Parietal lobe (tissue), 2 donors: Measurements from ENCODE around the genes FXN, SMC5 and CEMIP2.

GRCh38 chr9:68560146-68560530, 19.5 kb upstream of the TMEM252 start:
- RAMPAGE, long total RNA, result no peak

GRCh38 chr9:68728121-68728762, 23.2 kb downstream of the PIP5K1B start:
- RAMPAGE, long total RNA, result no peak

DNA sequence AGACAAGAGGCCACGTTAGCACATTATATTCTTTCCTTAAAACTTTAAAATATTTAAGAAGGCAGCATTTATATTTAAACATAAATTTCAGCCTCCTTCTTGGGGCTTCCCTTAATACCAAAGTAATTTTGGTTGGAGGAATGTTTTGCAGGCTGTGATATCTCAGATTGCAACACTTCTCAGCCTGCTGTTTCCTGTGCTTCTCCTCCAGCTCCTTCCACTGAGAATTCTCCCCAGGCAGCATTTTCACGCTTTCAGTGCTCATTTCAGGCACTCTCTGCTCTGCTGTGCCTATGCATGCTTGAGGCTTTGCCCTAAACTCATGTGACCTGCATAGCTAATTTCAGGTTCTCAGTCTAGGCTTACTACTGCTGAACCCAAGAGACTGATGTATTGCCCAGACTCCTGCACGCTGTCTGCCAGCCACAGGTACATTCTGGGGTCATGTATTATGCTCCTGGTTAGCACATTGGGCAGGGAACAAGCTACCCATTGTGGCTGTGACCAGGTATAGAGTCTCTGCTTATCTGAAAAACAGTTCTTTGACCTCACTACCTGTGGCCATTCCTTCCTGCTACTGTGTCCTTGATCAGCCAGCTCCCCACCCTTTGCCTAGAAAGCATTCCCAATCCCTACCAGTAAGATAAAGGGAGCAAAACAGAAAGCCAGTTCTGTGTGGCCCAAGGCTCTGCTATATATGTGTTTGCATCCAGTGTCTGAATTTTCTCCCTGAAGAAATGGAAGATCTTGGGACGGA, 34.6 kb downstream of the PIP5K1B start:
- RAMPAGE, long total RNA, result no peak

GRCh38 chr9:68996512-68996961, 17.4 kb downstream of the PRKACG start:
- RAMPAGE, long total RNA, result no peak

GRCh38 chr9:69035617-69036349, at the start of gene FXN:
FXN (plus strand) TSS chr9:69035752.
- RAMPAGE, long total RNA, result no peak

GRCh38 chr9:69078466-69079055, 43.0 kb downstream of the FXN start:
- RAMPAGE, long total RNA, result no peak

DNA sequence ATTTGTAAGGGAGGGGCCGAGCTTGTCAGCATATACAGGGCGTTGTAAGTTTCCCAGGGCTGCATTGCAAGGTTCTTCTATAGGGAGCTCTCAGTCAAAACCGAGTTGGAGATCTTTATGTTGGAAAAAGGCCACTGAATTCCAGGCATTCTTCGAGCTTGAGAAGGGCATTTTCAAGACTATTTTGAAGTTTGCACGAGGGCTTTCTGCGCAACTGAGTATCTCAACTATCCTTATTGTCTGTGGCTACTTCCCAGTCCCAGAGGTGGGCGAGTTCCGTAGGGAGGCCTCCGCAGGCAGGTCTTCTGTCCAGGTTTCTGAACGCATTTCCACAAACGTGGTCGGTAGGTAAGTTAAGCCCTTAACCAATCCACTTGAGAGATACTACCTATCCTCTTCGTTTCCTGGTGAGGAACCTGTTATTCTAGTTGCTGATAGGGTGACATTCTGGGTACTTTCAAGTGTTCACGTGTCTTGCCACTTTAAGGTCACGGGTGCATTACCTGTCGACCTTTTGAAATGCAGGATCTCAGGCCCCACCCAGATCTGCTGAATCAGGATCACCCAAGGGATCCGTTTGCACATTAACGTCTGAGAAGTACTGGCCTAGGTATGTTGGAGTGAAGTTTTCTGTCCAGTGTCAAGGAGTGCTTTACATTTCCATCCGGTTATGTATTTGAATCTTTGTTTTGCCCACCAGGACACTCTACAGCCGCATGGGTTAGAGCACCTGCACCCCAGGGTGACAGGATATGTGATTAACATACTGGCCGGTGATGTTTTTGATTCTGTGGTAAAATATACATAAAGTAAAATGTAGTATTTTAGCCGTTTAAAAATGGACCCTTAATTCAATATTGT, 51.3 kb upstream of the TJP2 start:
- RAMPAGE, long total RNA, result no peak

DNA sequence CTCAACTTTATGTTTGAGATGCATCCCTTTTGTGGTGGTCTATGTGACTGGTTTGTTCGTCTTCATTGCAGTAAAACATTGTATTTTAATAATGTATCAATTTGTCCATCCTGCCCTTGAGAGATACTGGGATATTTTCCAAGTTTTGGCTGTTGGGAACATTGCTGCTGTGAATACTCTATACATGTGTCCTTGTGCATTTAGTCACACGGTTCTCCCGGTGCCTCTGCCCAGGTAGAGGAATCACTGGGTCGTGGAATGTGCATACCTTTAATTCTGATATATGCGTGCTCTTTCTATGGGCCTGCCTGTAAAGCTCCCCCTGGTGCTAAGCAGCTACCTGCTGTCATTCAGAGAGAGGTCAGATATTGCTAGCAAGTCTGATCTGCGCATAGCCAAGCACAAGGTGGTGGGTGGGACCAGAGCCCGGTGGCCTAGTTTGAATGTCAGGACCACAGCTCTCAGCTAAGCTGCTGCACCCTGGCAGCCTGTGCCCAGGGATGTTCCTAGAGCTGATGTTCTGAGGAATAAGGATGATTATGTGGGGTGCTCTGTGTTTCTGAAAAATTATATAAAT, 33.3 kb downstream of the TJP2 start:
- RAMPAGE, long total RNA, result no peak

DNA sequence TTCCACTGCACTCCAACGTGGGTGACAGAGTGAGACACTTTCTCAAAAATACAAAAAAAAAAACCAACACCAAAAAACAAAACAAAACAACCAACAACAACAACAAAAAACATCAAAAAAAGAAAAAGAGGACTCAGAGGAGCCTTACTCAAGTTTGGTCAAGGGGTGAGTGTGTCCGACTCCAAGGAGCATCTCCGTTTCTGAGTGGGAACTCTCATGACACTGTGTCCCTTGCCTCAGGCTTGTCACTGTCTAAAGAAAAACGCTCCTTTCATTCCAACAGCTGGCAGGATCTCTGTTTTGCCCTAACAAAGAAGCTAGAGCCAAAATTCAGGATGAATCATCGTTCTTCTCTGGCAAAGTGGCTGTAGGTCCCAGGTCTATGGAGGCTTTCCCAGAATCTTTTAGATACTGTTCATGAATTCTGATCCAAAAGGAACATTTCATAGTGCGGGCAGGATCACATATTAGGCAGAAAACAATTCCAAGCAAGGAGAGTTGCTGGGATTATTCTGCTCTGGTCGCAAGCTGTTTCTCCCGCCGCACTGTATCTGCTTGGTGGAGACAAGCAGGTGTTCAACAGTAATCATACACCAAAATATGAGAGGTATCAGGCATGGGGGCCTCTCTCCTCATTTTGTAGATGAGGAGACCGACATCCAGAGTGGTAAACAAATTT, 72.4 kb downstream of the ENTREP1 start:
- RAMPAGE, long total RNA, result no peak

GRCh38 chr9:69867250-69867663, 46.6 kb downstream of the CFAP95 start:
- RAMPAGE, long total RNA, result no peak

DNA sequence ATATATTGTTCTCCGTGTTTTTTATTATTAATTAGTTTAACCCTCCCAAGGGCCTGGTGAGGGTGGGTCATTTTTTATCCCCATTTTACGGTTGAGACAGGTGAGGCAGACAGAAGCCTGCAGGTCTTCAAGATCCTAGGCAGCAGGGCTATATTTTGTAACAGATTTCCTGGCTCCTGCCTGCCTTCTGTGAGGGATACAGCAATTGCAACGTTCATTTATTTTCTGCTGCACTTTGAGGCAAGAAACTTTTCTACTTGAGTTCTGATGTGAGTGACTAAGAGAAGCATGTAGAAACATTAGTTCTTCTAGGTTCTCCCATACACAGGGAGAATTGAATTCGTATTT, 14.8 kb downstream of the MAMDC2 start:
- RAMPAGE, long total RNA, result no peak

GRCh38 chr9:70170213-70170704, 88.5 kb upstream of the SMC5 start:
- RAMPAGE, long total RNA, result no peak

DNA sequence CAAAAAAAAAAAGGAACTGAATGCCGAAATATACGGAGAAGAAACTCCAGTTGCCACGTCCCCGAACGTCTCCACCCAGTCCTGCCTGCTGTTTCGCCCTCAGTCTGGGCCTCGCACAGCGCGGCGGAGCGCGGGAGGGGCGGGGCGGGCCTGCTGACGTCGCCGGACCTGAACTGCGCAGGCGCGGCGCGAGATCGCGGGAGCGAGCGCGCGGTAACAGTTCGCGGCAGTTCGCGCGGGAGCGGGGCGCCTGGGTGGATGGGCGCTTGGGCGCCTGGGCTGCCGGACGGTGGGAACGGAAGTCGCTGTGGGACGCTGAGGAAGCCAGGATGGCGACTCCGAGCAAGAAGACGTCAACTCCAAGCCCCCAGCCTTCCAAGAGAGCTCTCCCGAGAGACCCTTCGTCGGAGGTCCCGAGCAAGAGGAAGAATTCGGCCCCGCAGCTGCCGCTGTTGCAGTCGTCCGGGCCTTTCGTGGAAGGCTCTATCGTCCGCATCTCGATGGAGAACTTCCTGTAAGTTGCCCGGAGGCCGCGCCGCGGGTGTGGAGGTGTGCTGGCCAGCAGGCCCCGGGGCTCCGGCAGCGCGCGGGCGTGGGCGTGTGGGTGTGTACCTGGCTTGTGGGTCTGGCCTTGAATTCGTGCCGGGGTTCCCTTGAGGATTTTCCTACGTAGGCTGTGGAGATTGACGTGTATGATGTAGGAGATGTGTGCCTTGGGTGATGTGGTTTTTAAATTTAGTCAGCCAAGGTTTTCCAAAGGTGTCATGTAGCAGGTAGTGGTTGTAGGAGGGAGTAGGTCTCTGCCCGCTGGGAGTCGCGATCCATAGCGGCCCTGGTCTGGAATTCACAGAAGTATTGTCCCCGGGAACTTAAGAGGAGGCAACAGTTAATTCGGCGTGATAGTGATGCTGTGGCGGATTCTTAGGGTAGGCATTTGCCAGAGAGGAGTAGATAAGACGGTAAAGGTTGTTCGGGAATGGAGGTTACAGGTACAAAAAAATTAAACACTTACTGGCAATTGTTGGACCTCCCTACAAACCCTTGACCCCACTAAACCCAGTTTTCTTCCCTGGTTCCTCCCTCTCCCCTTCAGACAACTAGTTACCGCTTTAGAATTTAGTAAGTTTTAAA, at the start of gene SMC5:
TSS of gene SMC5 (plus strand) at position 229 of the 1,131 bp plus-strand sequence.
- RAMPAGE, long total RNA, result no peak

- RAMPAGE, long total RNA, result no peak
These were observed 7.6 kb downstream of the KLF9 start for GRCh38 chr9:70406684-70407447.

GRCh38 chr9:70411649-70412711, 2.5 kb downstream of the KLF9 start:
- RAMPAGE, long total RNA, result no peak

DNA sequence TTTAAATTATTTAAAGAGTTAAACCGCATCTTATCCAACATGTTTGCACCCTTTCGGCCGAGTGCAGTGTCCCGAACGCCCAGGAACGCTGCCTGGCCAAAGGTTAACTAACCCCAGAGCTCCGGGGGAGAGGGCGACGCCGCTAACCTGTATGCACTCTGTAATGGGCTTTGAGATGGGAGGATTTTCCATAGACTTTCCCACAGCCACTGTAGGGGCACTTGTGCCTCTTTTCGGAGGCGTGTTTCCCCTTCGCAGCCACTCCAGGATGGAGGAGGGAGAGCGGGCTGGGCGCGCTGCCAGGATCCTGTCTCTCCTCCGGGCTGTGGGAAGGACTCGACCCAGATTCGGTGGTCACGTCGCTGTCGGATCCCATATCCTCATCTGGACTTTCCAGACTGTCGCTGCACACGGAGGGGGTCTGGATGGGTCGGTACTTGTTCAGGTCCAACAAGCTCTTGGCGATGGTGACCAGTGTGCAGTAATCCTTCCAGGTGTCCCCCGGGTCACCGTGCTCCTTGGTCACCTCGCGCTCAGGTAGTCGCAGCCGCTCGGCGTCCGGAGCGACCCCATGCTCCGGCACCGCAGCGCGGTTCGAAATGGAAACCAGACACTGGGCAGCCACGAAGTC, 1.6 kb downstream of the KLF9 start:
- RAMPAGE, long total RNA, result no peak

DNA sequence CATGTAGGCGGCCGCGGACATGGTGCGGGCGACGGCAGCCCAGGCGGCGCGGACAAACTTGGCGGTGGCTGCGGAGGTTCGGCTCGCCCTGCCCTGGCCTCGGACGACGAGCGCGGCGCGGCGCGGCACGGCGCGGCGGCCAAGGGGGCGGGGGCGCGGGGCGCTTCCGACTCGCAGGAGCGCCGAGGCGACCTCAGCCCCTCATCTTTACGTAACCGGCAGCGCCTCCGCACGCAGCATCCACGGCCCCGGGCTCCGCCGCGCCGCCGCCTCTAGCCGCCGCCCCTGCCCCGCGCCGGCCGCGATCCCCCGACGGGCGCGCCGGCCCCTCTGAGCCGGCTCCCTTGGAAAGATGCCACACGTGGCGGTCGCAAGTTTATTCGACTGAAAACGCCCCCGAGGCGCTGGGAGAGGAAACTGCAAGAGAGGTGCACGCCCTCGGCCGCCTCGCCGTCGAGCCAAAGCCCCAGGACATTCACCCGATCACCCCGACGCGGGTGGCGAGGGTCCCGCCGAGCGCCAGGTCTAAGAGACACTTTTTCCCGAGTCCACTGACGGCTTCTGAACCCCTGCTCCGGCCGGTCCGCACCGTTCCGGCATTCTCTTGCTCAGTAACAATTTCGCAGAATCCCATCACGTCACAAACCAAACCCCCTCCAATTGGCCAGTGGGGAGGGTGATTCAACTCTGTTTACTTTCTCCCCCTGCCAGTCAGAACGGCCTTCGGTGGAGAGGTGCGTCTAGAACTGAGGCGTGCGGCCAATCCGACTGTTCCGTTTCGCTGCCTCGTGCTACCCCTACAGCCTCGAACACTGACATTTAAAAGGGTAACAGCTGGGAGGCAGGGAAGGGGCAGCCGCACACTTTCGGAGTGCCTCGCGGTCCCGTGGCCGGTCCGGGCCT, 863 bp downstream of the KLF9 start:
- RAMPAGE, long total RNA, result no peak

GRCh38 chr9:70566697-70567109, 152.2 kb upstream of the KLF9 start:
- RAMPAGE, long total RNA, result no peak

- RAMPAGE, long total RNA, result no peak
These were observed 68.6 kb downstream of the CEMIP2 start for GRCh38 chr9:71699702-71700065.

DNA sequence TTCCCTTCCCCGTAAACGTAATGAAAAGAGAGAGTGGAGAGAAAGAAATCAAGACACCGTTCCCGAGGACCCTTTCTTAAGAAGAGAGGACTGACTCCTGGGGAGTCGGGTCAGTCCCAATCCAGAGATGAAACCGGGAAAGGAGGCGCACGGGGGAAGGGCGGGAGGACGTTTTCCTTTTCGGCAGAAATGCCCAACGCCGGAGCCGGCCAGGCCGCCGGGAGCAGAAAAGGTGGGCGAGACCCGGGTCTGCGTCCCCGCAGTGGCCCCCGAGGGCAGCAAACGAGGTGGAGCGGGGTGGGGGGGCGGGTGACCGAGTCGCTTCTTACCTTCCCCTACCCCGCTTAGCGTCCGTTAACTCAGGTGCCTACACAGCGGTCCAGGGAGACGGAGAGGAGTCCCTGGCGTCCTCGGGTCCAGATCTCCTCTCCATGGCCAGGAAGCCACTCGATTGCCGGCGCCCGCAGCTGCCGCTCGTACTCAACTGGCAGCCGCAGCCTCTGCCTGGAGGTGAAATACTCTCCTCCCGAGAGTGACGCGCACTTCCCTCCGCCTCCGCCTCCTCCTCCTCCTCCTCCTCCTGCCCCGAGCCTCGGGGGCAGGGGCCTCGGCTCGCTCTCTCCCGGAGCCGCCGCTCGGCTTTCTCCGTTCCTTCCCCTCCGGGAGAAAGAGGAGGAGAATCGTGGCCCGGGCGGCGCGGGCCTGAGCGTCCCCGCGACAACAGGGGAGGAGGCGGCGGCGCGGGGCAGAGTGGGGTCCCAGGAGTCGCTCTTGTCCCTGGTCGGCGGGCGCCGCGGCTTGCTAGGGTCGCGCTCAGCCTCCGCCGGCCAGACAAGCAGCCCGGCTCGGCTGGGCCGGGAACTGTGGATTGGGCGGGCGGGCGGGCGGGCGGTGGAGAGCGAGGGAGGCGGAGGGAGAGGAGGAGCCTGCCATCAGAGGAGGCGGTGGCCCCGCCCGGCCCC, at the start of gene CEMIP2:
TSS of gene CEMIP2 (minus strand) at position 486 of the 962 bp plus-strand sequence.
- RAMPAGE, long total RNA, result no peak